Left lung (tissue), 1 donor: Measurements from ENCODE around the gene ZC3H18.

DNA sequence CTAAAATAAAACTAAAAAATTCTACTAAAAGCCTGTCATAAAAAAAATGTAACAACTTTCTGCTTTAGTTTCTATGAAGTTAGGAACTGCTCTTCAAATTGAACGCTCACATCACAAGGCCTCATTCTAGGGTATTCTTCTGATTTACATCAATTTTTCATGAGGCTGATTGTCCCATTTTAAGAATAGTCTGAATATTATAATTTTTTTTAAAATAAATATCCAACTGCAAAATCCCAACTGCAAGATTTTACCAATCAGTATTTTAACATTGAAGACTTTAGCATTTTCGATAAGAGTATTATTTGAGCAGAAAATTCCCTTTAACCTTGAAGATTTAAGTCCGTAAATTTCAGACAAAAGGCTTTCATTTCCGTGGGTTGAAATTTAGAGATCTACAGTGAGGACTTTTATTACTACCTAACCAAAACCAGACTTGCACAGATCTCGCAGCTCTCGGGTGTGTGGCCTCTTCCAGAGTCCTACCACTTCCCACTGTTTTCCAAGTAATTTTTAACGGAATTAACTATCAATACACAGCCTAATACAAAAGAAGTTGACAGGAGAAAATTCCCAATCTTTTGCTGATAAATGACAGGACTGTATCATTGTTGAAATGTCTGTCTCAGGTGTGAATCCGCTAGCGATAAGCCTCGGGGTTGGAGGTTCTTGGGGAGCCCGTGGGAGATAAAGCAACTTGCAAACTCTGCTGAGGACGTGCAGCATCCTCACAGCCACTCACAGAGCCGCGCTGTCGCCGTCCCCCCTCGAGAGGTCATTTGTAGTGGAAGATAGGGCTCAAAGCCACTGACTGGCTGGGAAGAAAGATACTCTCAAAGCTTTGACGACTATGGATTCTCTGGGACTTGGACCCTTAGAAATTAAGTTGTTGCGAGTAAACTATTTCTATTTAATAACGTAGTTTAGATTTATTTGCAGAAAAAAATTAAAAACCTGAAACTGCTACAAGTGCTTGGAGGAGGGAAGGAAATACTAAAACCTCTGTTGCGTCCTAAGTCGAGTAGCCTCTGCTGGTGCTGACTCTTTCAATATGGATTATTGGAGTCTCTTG lies 16.8 kb downstream of the MAP1LC3B start:
- PRO-cap: no peak

DNA sequence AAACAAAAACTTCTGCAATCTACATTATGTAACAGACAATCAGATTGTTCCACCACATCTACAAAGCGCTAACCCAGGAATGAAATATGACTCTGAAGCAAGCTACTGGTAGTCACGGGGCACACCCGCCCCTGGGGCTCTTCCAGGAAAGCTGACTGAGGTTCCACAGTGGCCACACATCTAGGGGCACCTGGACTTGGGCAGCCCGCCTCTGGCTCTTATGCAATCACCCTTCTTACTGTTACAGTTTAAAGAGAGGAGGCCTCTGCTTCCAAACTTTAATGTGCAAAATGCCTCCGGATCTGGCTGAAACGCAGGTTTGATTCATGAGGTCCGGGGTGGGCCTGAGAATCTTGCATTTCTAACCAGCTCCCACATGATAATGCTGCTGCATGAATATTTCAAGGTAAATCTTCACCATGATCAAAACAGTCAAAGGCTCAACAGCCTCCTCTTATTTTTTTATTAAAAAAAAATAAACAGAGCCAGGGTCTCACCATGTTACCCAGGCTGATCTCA lies 27.4 kb downstream of the ZCCHC14 start:
- PRO-cap: unidirectional peak, minus-strand start at position 81 of the sequence

GRCh38 chr16:87469069-87469656 lies 23.7 kb downstream of the ZCCHC14 start:
- PRO-cap: no peak

DNA sequence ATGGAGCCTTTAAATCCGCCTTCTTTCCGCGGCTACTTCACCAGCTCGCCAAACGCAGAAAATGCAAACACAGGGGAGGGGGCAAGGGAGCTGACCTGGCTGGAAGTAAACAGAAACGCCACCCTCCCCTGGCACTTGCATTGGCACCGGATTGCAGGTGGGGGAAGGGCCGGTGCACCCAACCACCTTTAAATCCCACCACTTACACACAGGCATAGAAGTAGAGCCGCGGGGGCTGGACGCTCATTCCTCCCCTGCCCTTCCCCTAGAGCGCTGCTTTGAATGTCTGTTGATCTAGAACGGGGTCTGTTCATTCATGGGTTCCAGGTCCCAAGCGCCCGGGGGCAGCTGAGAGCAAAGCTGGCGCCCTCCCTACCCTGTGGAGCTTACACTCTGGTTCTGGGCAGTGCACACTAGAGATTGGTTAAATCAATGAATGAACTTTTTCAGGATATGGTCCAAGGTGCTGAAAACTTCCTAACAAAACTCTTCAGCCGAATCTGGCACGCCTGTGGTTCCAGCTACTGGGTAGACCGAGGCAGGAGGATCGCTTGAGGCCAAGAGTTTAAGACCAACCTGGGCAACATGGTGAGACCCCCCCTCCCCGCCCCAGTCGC lies 932 bp upstream of the ZCCHC14 start:
- PRO-cap: no peak

DNA sequence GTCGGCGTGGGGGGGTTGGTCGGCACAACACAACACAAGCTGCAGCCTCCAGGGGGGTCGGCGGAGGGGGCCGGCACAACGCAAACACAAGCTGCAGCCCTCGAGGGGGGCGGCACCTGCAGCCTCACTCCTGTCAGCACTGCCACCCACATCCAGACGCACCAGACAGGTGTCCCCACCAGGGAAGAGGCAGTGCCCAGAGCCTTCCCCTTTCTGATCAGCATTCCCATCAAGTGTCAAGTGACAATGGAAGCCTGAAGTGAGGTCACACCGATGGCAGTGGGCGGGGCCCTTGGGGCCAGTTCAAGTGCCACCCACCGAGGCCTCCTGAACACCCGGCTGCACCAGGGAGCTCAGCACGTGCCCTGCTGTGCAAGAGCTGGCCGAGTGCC lies 59.4 kb downstream of the KLHDC4 start:
- PRO-cap: no peak

DNA sequence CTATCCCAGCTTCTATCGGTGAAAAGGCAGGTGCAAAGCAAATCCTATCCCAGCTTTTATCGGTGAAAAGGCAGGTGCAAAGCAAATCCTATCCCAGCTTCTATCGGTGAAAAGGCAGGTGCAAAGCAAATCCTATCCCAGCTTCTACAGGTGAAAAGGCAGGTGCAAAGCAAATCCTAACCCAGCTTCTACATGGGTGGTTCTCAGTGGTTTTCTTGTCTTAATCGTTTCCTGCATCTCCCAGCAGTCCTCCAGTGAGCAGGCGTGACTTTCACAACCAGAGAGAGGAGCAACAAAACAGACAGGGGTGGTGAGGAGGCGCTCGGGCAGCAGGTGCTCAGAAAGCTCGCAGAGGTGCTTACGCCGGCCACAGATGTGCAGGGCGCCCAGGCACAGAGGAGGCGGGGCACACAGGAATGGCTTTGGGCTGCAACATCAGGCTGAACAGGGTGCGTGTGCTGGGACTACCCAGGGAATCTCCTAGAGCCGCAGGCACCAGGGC lies 32.7 kb downstream of the KLHDC4 start:
- PRO-cap: no peak

GRCh38 chr16:87829934-87830834 lies 39.1 kb downstream of the SLC7A5 start:
- PRO-cap: no peak

- PRO-cap: no peak
Measured at GRCh38 chr16:87832363-87833696, 36.5 kb downstream of the SLC7A5 start.

DNA sequence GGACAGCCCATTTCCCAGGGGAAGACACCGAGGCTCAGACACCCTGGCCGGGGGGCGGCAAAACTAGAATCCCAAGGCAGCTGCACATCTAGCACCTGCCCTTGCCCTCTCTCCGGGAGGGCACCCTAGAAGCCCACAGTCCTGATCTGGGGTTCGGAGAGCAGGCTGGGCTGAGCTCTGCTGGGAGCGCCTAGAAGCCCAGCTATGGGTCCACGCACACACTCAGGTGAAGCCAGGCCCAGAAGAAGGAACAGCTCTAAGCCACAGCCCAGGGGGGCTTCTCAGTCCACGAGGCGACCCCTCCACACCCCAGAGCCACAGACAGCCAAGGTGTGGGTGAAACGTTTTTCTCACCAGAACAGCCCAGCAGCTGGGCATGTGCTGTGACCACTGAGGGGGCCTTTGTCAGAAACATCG lies 22.4 kb downstream of the SLC7A5 start:
- PRO-cap: no peak

- PRO-cap: no peak
Measured at GRCh38 chr16:87918228-87918793, 18.0 kb downstream of the CA5A start.

- PRO-cap: unidirectional peak, minus-strand start at chr16:87948177
Measured at GRCh38 chr16:87947693-87948582, 3.3 kb upstream of the BANP start.

- PRO-cap: no peak
Measured at GRCh38 chr16:88041496-88042150, 90.4 kb downstream of the BANP start.

DNA sequence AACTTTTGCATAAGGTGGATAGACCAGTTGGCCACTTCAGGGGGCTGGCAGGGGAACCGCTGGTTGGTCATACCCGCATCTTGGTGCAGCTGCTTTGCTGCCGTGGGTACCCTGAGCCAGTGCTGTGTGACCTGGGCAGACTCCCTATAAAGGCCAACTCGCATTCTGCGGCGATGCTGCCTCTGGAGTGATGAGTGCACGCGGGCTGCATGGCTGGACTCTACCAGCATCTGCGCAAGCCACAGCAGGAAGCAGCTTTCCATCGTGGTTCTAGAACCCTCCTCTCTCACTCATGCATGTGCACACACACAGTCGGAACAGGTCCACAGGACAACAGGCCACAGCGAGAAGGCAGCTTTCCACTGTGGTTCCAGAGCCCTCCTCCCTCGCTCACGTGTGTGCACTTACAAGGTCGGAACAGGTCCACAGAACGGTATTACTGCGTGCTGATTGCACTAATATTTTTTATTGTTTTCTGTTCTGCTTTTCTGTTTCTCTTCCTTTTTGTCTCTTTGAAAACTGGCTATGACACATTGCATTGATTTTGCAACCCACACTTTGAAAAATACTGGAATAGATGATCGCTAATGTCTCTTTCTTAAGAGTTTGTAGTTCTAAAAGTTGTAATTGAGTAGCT lies 92.9 kb downstream of the BANP start:
- PRO-cap: no peak

DNA sequence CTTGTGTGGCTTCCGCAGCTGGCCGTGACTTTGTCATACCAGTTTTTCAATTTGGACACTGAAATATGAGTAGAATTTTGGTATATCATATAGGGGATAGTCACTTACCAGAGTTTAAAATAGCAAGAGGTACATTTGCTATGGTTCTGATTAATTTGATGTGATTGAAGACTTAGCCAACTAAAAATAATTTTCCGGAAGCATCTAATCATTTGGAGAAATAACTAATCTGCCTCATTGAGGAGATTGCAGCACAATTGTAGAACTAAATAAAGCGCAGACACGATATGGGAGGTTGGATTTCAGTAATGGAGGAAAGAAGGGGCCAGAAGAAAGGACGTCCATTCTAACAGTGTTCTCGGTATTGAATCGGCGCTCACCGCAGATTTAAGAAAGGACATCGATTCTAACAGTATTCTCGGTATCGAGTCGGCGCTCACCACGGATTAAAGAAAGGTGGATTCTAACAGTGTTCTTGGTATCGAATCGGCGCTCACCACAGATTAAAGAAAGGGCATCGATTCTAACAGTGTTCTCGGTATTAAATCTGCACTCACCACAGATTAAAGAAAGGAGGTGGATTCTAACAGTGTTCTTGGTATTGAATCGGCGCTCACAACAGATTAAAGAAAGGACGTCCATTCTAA lies 97.0 kb downstream of the BANP start:
- PRO-cap: no peak

DNA sequence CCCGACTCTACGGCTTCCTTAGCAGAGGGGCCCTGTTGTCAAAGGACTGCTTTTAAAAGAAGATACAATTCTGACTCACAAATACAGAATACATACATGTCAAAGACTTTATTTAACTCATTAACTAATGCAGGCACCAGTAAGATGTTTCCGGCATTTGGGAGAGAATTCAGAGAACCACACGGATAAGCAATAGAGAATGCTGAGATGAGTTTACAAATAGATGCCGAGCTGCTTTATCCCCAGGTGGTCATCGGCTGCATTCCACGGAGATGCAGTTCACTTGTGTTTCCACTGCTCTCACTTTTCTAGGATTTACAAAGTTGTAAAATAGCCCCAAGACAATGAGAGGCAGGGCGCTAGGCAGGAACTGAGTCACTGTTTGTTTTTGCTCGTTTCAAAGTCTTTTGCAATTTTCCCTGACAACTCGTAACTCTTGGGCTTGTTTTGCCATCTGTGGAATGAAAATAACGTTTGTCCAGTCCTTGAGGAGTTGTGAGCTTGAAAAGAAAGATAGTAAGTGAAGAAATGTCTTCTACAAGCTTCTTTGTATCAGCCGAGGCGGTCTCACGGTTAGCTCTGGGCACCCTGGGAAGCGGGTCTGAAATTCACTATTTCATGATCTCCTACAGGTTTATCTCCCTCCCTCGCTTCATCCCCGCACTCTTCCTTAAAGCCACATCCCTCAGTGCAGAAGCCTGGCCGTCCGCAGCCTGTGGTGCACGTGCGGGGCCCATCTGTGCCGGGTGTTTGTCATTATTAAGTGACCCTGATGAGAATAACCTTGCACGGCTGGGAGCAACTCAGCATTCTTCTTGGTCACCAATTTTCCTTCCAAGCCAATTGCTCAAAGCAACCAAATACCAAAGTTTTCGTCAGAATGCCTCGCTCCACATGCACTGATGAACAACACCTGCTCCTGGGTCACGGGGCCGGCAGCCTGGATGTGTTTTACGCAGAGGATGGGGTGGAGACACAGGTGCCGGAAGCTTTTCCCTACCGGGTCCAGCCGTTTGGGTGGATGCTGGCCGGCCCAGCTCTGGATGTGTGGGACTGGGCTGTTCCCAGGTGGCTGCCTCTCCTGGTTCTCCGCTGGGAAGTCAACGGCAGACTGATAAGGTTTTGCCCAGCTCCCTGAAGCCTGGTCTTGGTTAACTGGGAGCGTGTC lies 167.8 kb downstream of the BANP start:
- PRO-cap: no peak

- PRO-cap: no peak
Measured at GRCh38 chr16:88151022-88151661, 199.9 kb downstream of the BANP start.

GRCh38 chr16:88267083-88267454 lies 115.7 kb upstream of the ZNF469 start:
- PRO-cap: no peak

GRCh38 chr16:88484803-88485241 lies 31.7 kb downstream of the ZFPM1 start:
- PRO-cap: no peak

DNA sequence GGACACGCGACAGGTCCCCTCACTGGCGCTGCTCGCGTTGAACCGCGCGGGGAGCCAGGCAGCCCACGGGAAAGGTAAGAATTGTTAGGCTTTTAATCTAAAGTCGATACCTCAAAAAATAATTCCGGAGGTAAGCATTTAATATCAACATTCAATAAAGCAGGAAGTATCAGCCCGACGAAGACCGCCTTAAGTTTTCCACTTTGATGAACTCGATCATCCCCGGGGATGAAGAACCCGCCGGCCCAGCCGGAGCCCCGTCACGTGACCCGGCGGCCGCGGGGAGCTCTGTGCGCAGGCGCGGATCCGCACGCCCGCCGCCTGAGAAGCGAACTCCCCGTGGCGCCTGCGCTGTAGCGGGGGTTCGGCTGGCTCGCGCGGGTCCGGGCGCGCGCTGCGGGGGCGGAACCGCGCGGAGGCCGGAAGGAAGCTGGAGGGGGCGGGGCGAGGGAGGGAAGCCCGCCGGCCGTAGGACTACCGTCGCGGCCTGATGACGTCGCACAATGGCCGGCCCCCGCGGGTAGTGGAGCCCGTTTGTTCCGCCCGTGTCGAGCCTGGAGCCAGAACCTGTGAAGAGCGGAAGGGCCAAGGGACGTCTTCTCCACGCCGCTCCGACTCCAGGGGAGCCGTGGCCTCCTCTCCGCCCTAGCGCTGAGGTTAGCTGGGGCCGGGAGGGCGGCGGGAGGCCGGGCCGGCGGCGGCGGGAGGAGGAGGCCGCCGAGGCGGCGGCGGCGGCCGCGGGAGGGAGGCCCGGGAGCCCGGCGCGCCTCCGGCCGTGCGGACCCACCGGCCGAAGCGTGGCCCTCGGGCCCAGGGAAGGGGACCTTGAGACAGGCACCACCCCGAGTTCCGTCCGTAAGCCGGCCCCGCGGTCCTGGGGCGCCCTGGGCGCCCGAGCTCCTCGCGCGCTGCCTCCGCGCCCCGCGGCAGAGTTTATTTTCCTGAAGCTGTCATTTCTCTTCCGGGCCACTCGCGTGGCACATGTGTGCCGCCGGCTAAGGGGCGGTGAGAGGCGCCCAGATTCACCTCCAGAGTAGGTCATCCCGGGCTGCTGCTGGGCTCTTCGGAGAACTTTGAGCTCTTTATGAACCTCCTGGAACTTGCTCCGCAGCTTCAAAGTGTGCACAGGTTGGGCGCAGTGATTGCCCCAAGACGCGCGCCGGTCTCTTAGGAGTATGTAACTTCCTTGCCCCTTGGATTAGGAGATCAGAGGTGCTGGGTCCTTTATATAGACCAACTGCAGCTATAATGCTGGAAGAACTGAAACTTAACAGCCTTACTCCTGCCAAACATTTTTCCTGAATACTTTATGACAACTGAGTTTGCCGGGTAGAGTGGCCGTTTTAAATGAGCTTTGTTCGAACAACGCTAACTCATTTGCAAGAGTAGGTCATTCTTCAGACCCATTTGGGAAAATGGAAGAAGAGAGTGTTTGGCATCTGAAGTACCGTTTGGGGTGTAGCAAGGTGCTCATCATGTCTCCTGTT lies at the start of gene ZC3H18:
Gene ZC3H18 (plus strand): TSS at position 493 of the 1,487 bp plus-strand sequence.
- PRO-cap: bidirectional peak, plus-strand start at position 503 of the sequence, minus-strand start at position 266 of the sequence; unidirectional peak, plus-strand start at position 711 of the sequence; bidirectional peak, plus-strand start at position 969 of the sequence, minus-strand start at position 910 of the sequence

- PRO-cap: no peak
Measured at GRCh38 chr16:88588608-88589229, 18.5 kb downstream of the ZC3H18 start.